Jurkat, Clone E6-1 (cell line): ENCODE data around the gene LYVE1.

- RRBS = no CpG with 5 or more reads among the region's 9 CpGs
These were observed 24.9 kb downstream of the SWAP70 start for GRCh38 chr11:9688409-9689642.

GRCh38 chr11:9737979-9738523 is 74.2 kb downstream of the SWAP70 start:
- RRBS = no CpG with 5 or more reads among the region's 4 CpGs

GRCh38 chr11:9852377-9853053 is 188.6 kb downstream of the SWAP70 start:
- RRBS = no CpG with 5 or more reads among the region's 2 CpGs

DNA sequence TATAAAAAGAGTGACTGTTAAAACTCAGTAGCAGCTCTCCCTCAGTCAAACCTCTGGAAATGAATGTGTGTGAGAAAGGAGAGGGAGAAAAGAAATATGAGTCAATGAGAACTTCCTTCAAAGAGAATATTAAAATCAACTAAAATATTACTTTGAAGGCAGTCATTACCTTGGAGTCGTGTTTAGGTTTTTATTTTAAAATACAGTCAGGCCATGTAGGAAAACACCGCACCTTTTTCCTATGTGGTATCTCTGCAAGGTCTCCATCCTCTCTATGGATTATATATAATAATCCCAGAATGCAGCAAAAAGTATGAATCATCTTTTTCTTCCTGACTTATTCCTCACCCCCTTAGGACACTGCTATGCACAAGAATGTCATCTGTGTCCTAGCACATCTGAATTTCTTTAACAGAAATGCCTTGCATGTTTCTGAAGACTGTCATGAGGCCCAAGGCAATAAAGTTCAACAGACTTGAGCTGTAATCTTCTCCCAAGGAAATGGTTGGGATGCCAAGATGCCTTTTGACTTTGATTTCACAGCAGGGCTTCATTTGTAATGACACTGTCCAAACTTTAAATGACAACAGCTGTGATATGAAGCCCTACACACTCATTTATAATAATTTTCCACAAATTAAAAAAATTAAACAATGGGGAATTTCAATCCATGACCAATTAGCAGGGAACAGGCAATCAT is 242.0 kb downstream of the SWAP70 start:
- RRBS = no CpG with 5 or more reads among the region's 2 CpGs

DNA sequence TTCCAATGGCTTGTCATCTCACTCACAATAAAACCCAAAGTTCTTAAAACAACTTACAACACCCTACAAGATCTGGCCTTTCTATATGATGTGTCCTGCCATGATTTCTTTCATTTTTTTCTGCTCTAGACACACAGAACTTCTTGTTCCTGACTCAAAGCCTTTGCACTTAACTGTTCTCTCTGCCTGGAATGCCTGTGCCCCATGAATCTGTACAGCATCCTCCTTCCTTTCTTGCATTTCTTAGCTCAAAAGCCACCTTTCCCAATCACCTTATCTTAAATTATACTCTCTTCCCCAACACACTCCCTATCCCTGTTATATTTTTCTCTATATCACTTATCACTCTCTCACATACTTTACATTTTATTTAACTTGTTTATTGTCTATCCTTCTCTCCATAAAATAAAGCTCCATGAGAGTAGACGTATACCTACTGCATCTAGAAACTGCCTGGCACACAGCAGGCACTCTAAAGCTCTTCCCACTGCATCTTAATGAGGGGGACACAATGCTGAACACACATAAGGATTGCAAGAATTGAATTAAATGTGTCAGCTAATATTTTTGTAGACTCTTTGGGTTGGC is 305.6 kb downstream of the SWAP70 start:
- RRBS = no CpG with 5 or more reads among the region's 1 CpG

- RRBS = no CpG with 5 or more reads among the region's 4 CpGs
These were observed 154.2 kb downstream of the SBF2 start for GRCh38 chr11:10139768-10140284.

DNA sequence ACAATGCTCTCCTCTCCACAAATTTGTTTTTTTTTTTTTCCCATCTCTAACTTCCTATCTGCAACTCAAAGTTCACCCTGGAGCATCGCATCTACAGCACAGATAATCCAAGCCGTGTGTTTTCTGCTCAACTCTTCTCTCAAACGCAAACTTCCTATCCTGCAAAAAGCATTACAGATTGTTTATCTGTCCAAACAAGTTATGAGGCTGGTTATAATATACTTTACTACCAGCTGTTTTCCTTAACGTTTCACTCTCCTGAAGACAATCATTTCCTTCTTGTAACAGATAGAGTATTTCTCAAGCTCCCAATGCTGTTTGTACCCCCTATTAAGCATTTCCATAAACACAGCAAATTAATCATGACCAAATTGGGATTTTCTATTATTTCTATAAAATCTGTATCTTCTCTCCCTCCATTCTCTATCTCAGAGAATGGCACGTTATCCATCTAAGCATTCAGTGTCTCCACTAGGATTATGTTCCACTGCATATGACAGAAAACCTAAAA is 84.7 kb downstream of the SBF2 start:
- RRBS = no CpG with 5 or more reads among the region's 5 CpGs

- RRBS = no CpG with 5 or more reads among the region's 4 CpGs
These were observed 13.6 kb downstream of the ADM start for GRCh38 chr11:10318485-10318955.

GRCh38 chr11:10366429-10367151 is 61.7 kb downstream of the ADM start:
- RRBS = no CpG with 5 or more reads among the region's 6 CpGs

GRCh38 chr11:10385600-10386171 is 69.4 kb upstream of the AMPD3 start:
- RRBS = no CpG with 5 or more reads among the region's 8 CpGs

GRCh38 chr11:10499750-10500416 is 41.1 kb downstream of the RNF141 start:
- RRBS = no CpG with 5 or more reads among the region's 13 CpGs

DNA sequence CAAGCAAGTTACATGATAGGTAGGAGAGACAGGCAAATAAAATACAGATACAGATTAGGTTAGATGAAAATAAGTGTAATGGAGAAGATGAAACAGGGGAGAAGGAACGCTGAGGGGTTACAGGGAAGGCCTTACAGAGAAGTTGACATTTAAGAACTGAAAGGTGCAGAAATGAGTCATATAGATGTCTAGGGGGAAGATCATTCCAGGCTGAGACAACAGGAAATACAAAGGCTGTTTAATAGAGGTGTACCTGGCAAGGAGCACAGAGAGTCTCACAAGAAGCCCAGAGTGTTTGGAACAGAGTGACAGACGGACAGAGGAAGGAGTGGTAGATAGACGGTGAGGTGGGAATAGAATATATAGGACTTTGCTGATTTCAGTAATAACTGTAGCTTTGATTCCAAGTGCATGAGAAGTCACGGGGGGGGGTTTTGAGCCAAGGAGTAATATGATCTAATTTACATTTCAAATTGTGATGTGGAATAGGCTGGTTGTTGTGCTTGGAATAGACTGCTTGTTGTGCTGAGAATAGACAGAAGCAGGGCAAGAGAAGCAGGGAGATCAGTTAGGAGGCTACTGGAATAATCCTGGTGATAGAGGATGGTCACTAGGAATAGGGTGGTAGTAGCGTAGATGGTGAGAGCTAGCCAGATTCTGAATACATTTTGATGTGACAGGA is 13.6 kb downstream of the RNF141 start:
- RRBS = no CpG with 5 or more reads among the region's 5 CpGs

- RRBS = 53% methylated on average over 1 of the region's 11 CpGs
These were observed at the start of gene LYVE1 for GRCh38 chr11:10568331-10569188. Gene LYVE1, minus strand, starts transcription at chr11:10568665.

DNA sequence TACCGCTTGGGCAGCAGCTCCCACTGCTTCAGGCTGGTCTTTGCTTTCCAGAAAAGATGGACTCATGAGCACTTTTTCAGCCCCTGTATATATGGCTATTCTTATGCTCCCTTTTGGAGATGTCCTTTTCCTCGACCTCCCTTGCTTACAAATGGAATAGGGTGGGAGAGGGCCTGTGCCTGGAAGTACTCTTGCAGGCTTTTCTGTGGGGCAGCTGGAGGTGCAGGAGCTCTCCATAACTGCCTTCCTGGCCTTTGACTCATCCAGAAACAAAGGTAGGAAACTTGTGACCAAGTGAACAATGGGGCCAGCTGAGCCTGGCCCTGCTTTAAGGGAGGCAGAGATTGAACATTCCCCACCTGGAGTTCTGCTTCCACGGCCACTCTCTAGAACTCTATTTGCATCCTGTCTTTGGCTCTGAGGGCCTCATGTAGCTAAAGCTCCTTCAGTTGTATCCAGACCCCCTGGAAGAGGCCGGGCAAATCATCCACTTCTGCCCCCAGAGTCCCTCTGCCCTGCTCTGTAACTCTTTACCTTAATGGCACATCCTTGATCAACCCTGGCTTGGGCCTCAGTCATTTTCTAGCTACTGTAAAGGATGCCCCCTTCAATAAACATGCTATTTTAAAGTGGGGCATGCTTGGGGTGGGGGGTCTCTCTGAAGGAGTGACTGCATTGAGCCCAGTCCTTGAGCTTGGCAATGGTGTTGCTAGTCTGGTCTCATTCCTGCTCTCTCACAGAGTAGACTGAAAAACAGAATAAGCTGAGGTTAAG is 5.2 kb upstream of the LYVE1 start:
- RRBS = no CpG with 5 or more reads among the region's 4 CpGs

DNA sequence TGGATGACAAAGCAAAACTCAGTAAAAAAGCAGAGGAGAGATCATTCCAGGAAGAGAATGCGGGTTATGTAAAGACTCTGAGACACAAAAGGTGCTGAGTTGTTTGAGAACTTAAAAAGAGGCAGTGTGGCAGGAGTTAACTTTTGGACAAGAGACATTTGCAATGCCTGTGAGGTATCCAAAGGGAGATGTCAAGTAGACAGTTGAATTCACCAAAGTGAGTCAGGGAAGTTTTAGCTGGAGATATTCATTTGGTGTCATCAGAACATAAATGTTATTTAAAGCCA is 14.4 kb upstream of the LYVE1 start:
- RRBS = no CpG with 5 or more reads among the region's 1 CpG

- RRBS = no CpG with 5 or more reads among the region's 18 CpGs
These were observed 34.6 kb upstream of the LYVE1 start for GRCh38 chr11:10603025-10603547.

DNA sequence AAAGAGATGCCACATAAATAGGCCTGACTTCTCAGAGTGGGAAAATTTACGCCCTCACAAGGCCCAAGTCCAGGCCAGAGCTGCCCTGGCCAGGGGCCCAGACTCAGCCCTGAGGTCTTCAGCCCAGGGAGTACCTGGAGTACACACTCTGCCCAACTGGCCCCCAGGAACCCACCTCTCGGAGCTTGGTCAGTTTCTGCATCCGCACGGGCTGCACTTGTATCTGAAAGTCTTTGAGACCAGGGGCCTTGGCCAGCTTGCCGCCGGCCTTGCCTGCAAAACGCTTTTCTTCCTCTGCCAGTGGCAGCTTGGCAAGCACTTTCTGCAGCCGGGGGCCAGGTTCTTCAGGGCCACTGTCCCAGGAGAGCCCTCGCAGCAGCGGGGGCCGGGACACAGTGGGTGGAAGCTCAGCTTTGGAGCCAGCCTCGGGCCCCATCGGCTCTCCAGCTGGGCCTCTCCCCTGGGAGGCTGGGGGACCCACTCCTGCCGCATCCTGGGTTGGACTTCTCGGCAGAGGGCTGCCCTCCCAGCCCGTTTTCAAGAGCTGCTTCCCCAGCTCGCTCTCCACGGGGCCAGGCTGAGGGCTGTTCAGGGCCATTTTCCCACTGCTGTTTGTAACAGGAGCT is 57.4 kb upstream of the LYVE1 start:
- RRBS = 79% methylated on average over 4 of the region's 18 CpGs

GRCh38 chr11:10772317-10772738 is 21.3 kb downstream of the CTR9 start:
- RRBS = no CpG with 5 or more reads among the region's 4 CpGs

DNA sequence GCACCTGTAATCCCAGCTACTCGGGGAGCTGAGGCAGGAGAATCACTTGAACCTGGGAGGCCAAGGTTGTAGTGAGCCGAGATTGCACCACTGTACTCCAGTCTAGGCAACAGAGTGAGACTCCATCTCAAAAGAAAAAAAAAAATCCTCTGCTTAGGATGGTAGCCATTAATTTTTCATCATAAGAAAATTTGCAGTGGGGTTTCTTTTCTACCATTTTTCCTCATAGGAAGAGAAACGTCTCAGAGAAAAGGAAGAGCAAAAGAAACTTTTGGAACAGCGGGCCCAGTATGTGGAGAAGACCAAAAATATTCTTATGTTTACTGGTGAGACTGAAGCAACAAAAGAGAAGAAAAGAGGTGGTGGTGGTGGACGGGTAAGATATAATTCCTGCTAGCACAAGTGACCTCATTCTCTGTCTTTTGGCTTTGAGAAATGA is 21.9 kb downstream of the CTR9 start:
- RRBS = no CpG with 5 or more reads among the region's 5 CpGs

GRCh38 chr11:10798852-10799873 is 9.6 kb downstream of the EIF4G2 start:
- RRBS = no CpG with 5 or more reads among the region's 9 CpGs